Aortic smooth muscle cell (primary cell): ENCODE measurements around the gene CXCL6.

DNA sequence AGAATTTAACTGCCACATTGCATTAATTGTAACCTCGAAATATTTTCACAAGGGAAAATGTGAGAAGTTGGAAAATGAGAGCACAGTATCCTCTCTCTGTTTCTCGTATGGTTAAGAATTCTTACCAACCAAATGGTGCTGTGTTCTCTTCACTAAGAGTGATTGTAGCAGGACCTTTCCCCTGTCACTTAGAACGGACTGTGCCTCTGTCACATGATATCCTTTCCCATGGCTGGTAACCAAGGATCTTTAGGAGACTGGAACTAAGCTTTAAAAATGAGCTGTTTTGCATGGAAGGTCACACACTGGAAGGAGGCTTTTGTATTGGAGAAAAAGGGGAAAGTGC lies 296.6 kb downstream of the GC start:
- RRBS = no CpG with 5 or more reads among the region's 3 CpGs

- RRBS = under 1% methylated on average over 7 of the region's 35 CpGs
These were observed 747 bp upstream of the ADAMTS3 start for GRCh38 chr4:72569461-72570474.

DNA sequence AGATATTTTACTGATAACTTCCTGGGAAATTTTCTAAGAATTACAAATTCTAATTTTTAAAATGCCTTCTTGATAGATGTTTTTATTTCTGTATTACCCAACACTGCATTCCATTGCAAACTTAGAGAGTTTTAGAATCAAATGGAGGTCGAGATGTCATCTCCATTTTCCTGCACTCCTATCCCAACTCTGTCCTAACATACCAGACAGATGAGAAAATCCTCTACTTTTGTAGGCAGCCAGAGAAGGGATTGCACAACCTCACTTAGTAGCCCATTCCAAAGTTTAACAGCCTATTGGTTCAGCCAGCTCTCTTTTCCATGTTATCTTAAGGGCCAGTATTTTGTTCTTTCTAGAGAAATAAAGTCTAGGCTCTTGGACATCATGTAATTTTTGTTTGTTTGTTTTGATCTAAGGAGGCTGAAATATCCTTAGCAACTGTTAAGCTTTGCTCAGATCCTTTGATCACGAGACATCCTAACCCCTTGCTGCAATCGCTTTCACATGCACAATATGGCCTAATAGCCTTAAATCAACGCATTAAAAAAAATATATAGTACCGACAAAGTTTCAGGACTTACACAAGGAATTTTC lies 173.0 kb downstream of the COX18 start:
- RRBS = no CpG with 5 or more reads among the region's 5 CpGs

- RRBS = no CpG with 5 or more reads among the region's 3 CpGs
These were observed 27.5 kb upstream of the COX18 start for GRCh38 chr4:73096999-73097515.

DNA sequence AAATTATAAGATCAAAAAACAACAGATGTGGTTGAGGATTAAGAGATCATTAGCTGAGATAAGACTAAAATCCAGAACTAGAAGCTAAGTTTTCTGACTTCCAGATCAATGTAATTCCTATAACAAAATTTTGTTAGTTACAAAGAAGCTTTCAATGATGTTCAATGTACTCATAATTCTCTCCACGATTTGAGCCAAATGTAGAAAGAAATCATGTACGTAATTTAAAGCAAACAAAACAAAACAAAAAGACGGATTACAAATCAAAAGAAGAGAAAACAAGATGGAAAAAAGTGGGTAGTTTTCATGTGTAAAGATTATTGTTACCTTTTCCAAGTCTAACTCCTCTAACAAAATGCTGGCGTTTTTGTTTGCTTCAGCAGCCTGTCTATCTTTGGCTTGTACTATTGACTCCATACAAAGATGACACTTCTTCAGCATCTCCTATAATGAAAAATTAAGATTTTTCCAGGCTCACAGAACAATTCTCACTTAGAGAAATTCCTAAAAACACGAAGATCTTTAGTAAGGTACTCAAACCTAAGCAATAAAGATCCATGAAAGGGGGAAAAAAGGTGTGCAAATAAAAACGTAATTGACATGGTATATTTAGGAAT lies 44.1 kb upstream of the COX18 start:
- RRBS = no CpG with 5 or more reads among the region's 6 CpGs

DNA sequence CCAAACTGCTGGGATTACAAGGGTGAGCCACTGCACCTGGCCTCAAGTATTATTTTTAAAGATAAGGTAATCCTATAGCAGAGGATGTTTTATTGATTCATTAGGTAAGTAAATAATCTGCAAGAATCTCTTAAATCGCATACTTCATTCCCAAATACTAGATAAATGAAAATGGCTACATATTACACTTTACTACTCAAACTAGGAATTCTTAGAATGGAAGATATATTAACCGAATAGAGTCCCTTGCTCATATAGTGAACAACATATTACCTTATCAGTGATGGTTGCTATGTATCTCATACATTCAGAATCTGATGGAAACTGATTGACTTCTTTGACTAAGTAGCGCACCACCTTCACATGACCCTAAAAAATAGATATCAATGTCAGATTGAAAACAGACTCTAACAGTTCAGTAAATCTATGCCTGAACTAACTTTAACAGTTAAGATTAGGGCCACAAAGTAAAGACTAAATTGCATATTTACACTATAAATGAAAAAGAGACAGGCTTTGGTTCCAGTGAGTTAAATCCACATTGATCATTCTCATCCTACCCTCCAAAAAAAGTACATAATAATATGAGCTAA lies 46.1 kb upstream of the COX18 start:
- RRBS = no CpG with 5 or more reads among the region's 3 CpGs

DNA sequence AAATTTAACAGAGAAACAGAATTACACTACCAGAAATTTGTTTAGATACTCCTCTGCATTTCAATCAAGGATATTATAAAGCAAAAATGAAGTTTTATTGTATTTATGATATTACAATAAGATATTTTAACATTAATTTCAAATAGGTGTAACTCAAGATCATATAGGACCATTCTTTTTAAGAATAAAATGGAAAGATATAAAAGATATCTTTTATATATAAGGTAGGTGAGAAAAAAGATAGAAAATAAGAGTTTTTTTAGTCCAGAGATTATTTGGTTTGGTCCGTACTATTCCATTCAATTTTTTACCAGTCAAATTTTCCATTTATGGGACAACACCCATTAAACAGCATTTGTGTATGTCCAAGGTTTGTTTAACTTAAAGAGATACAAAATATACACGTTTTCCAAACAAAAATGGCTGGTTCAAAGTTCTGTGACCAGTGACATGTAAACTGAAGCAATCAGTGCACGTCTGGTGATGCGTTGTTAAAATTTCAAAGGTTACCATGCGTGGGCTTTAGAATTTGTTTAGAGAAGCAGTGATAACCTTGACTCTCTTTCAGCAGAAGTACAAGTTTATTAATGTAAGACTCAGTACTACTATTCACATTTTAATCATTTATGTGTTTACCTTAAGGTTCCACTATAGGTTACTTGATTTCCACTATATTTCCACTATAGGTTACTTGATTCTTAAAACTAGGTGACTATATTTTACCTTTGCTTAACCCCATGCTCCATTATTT lies 25.3 kb upstream of the ALB start:
- RRBS = no CpG with 5 or more reads among the region's 5 CpGs

GRCh38 chr4:73388729-73389346 lies 15.2 kb upstream of the ALB start:
- RRBS = no CpG with 5 or more reads among the region's 2 CpGs

DNA sequence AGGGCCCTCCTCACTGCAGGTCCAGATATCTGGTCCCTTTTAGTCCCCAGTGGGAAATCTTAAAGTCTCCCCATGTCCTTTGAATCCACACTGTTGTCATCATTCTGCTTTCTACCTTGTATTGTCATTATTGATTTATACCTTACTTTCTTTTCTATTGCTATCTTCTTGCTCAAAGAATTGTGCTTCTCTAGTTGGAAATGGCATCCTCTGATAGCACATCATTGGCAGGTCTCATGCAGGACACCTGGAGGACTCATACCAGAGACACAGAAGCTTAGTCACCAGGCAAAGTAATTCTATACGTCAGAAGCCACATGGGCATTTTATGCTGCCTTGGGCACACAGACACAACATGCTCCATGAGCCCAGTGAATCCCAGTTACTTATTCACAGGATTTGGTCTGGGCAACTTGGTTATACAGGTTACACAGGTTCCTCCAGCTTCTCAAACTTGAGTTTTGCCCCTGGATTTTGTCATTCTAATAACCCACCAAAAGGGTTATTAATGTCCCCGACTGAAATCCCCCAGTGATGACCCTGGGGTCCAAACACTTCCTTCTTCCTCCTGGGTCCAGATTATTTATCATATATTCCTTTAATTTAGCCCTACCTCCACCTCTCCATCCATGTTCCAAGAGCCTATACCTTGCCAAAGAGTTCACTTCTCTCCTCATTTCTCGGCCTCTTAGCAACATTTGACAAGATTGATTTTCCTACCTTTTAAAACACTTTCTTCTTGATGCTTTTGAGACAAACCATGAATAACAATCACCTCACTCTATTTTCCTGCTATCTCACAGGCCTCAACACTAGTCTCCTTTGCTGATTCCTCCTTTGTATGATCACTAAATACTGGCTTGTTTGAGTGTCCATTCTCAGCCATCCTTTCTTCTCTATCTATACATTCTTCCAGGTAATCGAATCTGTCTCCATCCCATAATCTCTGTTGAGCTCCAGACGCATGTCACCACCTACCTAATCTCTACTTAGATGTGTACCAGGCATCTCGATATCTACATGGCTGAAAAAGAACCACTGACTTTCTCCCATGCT lies 6.9 kb downstream of the RASSF6 start:
- RRBS = no CpG with 5 or more reads among the region's 6 CpGs

GRCh38 chr4:73614220-73614977 lies 5.8 kb downstream of the RASSF6 start:
- RRBS = no CpG with 5 or more reads among the region's 1 CpG

GRCh38 chr4:73615589-73616085 lies 4.6 kb downstream of the RASSF6 start:
- RRBS = no CpG with 5 or more reads among the region's 4 CpGs

- RRBS = no CpG with 5 or more reads among the region's 5 CpGs
These were observed 56.6 kb upstream of the RASSF6 start for GRCh38 chr4:73676776-73677361.

GRCh38 chr4:73728119-73728364 lies 12.3 kb upstream of the CXCL8 start:
- RRBS = no CpG with 5 or more reads among the region's 1 CpG

DNA sequence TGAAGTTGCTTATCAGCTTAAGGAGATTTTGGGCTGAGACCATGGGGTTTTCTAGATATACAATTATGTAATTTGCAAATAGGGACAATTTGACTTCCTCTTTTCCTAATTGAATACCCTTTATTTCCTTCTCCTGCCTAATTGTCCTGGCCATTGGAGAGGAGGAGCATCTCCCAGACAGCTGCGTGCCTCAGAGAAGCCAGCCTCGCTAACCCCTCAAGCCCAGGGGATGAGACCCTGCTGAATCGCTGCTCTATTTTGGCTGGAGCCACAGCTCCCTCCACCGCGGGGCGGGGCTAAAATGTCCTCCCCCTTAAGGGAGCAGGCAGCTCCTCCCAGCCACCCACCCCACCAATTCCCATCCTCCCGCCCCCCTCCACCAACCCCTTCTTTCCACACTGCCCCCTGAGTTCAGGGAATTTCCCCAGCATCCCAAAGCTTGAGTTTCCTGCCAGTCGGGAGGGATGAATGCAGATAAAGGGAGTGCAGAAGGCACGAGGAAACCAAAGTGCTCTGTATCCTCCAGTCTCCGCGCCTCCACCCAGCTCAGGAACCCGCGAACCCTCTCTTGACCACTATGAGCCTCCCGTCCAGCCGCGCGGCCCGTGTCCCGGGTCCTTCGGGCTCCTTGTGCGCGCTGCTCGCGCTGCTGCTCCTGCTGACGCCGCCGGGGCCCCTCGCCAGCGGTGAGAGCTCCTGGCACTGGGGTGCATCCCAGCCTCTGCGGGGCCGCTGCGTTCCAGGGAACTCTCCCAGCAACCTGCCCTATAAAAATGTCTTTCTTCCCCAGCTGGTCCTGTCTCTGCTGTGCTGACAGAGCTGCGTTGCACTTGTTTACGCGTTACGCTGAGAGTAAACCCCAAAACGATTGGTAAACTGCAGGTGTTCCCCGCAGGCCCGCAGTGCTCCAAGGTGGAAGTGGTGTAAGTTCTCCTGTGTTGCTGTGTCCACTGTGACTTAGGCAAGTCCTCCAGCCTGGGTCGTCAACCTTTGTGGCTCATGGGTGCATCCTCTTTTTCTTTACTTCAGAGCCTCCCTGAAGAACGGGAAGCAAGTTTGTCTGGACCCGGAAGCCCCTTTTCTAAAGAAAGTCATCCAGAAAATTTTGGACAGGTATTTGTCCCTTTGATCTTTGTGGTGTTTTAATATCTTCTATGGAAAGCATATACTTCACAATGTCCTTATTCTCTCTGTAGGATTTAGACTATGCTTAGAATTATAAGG lies at the start of gene CXCL6:
Gene CXCL6 (plus strand): TSS at position 505 of the 1,224 bp plus-strand sequence.
- RRBS = 7% methylated on average over 9 of the region's 42 CpGs

- RRBS = no CpG with 5 or more reads among the region's 4 CpGs
These were observed 2.7 kb downstream of the CXCL2 start for GRCh38 chr4:74096313-74096625.

DNA sequence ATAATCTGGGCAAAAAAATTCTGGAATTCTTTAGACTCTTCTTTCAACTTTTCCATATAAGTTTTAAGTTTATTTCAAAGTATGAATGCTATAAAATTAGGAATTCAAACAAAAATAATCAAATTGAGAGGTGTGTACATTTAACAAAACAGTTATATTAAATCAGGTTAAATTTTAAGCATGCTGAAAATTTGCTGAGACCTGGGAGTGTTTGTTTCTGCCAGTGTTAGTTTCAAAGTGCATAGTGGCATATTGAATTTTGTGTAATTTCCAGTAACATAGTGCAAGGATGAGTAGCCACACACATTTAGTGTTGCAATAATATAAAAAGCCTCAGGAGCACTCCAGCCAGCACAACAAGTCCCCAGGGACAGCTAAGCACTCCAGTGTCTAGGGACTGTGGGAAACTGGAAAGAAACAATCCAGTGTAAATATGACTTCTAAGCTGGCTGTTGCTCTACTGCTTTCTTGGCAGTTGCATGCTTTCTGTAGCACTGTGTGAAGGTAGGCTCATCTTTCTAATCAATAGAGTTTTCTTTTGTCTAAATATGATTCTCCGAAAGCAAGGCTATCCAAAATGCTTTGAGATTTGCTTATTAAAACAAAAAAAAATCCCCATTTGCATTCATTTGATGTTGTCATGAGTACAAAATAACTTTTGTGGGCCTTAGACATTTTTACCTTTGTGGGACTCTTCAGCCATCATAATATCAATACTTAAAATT lies 24.1 kb upstream of the CXCL2 start:
- RRBS = no CpG with 5 or more reads among the region's 1 CpG

GRCh38 chr4:74682694-74683216 lies 111.6 kb downstream of the BTC start:
- RRBS = no CpG with 5 or more reads among the region's 2 CpGs

DNA sequence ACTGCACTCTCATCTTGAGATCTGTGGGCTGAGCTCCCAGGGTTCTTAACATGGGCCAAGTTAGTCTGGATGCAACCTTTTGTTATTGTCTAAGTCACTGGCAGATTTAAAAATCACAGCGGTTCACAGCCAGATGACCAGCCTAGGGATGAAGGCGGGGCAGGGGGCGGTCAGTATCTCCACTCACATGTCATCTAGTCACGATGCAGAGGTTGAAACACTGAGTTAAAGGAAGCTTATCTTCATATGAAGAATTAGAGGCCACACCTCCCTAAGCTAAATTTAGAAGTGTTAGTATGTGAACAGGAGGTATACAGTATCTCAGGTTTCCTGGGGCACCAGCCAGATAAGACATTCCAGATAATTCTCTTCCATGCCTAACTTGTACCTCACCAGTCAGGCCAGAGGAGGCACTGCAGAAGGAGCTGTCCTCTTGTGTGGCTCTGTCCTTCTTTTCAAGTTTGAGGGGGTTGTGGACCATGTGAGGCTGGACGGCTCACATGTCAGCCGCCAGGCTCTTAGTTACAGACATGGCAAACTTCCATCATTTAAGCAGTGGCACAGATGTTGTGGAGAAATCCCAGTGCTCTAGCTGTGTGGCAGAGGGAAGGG lies 37.1 kb downstream of the PARM1 start:
- RRBS = no CpG with 5 or more reads among the region's 6 CpGs

- RRBS = no CpG with 5 or more reads among the region's 8 CpGs
These were observed 186.0 kb downstream of the RCHY1 start for GRCh38 chr4:75328009-75328704.